H1 (cell line): ENCODE data around the genes ITGA1, MCIDAS and DDX4.

DNA sequence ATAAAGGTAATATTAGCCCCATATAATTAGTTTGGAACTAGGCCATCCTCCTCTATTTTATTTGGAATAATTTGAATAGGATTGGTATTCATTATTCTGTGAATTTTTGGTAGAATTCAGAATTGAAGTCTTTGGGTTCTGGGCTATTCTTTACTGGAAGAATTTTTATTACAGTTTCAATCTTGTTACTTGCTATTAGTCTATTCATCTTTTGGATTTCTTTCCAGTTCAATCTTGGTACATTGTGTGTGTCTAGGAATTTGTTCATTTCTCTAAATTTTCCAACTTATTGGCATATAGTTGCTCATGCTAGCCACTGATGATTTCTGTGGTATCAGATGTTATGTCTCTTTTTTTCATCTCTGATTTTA lies 317.8 kb downstream of the NNT start:
CAGE:
- cytosol, long polyA plus RNA, result no peak
- long polyA plus RNA, result no peak
- nucleus, long polyA plus RNA, result no peak

- RRBS, result no CpG with 5 or more reads among the region's 10 CpGs
CAGE:
- cytosol, long polyA plus RNA, result no peak
- long polyA plus RNA, result no peak
- nucleus, long polyA plus RNA, result no peak
Observed at GRCh38 chr5:50665581-50666224, 734 bp upstream of the PARP8 start.

DNA sequence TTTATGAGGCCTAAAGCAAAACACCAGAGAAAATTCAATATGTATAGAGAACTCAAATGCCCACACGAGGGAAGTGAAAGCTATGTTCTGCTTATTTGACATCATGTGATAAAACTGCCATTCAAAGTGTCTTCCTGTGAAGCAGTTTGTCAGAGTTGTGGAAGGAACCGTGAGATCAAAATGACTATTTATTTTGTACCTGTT lies 190.3 kb downstream of the PARP8 start:
- RRBS, result no CpG with 5 or more reads among the region's 2 CpGs
CAGE:
- cytosol, long polyA plus RNA, result no peak
- long polyA plus RNA, result no peak
- nucleus, long polyA plus RNA, result no peak

- RRBS, result no CpG with 5 or more reads among the region's 11 CpGs
CAGE:
- cytosol, long polyA plus RNA, result no peak
- long polyA plus RNA, result no peak
- nucleus, long polyA plus RNA, result no peak
Observed at GRCh38 chr5:51381676-51382065, 1.6 kb upstream of the ISL1 start.

DNA sequence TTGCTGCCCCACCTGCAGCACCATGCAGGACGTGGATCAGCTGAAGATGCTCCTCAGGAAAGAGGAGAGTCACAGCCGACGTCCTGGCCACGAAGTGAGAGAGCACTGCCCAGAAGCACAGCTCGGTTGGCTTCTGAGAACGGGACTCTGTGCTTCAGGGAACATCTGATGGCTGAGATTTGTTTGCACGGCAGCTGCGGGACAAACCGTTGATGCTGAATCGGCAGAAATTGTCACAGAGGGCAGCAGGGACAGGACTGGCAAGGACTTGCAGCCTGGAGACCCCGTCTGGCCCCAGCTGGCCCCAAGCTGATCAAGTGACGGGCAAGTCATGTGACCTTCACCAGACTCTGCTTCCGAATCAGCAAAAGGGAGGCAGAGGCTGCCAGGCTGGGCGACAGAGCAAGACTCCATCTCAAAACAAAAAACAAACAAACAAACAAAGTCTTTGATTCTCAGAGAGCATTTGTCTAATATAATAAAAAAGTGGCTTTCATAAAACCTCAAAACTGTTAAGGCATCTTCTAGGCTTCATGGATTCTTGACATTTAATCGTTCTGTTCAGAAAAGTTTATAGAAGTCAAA lies 118.9 kb upstream of the ITGA1 start:
- RRBS, result no CpG with 5 or more reads among the region's 15 CpGs
CAGE:
- cytosol, long polyA plus RNA, result no peak
- long polyA plus RNA, result no peak
- nucleus, long polyA plus RNA, result no peak

DNA sequence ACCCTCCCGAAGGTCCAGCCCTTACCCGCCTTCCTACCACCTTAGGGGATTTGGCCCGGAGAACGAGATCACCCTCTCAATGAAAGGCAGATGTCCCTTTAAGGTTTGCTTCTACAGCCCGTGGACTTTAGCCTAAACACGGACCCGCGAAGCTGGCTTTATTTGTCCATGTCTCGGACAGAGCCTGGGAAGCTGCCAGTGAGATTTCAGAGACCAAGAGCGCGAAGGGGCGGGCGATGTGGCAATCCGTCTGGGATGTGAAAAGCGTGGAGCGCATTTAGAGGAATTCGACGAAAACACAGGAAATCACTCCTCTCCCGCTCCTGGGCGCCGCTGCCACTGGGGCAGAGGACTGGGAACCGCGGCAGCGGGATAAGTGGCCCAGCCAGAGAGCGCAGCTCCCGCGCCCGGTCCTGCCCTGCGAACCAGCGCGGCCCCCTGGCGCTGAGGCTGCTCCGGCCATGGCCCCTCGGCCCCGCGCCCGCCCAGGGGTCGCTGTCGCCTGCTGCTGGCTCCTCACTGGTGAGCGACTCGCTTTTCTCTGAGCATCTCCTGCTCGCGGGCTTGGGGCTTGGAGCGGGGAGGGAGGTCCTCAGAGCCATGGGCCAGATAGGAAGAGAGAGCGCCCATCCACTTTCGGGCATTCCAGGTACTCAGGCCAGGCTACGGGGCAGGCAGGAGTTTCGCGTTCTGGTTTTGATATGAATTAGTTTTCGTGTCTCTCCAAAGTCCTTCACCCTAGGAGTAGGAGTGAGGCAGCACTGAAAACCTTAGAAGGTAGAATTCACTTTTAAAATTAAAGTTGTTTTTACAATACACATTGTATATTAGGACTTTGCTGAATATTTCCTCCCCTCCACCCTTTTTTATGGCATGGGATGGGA lies at the start of gene ITGA1:
Gene ITGA1 (plus strand): TSS at position 24 of the 884 bp plus-strand sequence.
- RRBS, result 1% methylated on average over 6 of the region's 50 CpGs
CAGE:
- cytosol, long polyA plus RNA, result start-site peak on the plus strand centred at position 77 of the sequence, 40 bp wide, 76 reads
- long polyA plus RNA, result start-site peak on the plus strand centred at position 64 of the sequence, 25 bp wide, 80 and 70 reads in 2 replicates
- nucleus, long polyA plus RNA, result start-site peak on the plus strand centred at position 69 of the sequence, 22 bp wide, 118 reads

DNA sequence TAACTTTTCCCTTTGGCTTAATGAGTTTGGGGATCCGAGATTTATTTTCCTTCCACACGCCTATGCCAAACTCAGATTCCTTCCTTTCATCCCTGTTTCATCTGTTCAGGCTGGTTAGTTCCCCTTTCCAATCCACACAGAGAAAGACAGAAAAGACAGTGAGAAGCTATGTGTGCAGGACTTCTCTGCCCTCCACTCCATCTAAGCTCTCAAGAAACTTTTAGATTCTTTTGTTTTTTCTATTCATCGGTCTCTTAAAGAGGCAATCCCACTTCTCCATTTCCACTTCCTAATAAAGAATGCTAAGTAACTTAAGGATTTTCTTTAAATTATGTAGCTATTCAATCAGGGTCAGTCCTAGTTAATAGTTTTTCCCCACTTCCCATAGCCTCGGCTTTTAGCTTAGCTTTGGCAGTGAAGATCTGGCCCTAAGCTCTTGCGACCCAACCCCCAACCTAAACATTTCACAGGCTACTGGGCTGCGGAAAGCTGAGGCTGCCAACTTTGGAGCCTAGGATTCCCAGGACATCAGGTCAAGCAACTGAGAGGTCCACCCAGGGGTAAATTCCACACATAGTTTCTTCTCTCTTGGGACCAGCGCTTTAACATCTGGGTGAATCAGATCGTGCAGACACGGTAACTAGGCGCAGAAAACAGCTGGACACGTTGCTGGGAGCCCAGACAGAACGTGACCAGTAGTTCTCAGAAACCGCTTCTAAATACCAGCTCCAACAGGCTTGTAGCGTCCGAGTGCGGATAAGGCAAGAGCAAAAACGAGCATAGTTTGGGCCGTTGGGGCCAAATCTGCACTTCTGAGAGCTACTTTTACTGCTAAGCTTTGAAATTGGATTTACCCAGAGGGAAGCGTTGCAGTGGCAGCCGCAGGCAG lies 11.5 kb downstream of the ITGA1 start:
- RRBS, result no CpG with 5 or more reads among the region's 20 CpGs
CAGE:
- cytosol, long polyA plus RNA, result no peak
- long polyA plus RNA, result no peak
- nucleus, long polyA plus RNA, result no peak

- RRBS, result no CpG with 5 or more reads among the region's 3 CpGs
CAGE:
- cytosol, long polyA plus RNA, result no peak
- long polyA plus RNA, result no peak
- nucleus, long polyA plus RNA, result no peak
Observed at GRCh38 chr5:52892204-52892655, 96.9 kb upstream of the ITGA2 start.

DNA sequence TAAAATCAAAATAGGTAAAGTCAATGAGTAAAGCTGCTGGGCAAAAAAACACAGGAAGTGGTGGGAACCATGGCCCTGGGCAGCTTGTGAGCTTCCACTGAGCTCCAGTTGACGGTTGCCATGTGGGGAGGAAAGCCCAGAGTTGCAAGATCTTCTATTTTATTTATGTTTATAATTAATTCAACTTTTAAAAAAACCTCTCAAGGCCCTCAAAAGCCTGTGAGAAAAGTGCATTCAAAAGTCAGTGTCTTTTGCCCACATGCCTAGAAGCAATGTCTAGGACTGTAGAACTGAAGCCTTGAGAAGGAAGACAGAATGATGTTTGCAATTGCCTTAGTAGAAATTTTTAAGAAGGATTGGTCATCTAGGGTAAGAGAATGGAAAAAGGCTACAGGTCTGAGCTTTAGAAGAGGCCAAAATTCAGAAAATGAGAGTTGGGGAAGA lies 81.4 kb upstream of the ITGA2 start:
- RRBS, result no CpG with 5 or more reads among the region's 1 CpG
CAGE:
- cytosol, long polyA plus RNA, result no peak
- long polyA plus RNA, result no peak
- nucleus, long polyA plus RNA, result no peak

- RRBS, result no CpG with 5 or more reads among the region's 33 CpGs
CAGE:
- cytosol, long polyA plus RNA, result start-site peak on the minus strand at chr5:53483007-53483085, 12 reads
- long polyA plus RNA, result no peak
- nucleus, long polyA plus RNA, result start-site peak on the minus strand at chr5:53482992-53483081, 15 reads
Observed at GRCh38 chr5:53482777-53483914, 2.7 kb downstream of the FST start.

- RRBS, result no CpG with 5 or more reads among the region's 7 CpGs
CAGE:
- cytosol, long polyA plus RNA, result no peak
- long polyA plus RNA, result no peak
- nucleus, long polyA plus RNA, result no peak
Observed at GRCh38 chr5:54007860-54008960, 302.2 kb downstream of the ARL15 start.

- RRBS, result no CpG with 5 or more reads among the region's 6 CpGs
CAGE:
- cytosol, long polyA plus RNA, result no peak
- long polyA plus RNA, result no peak
- nucleus, long polyA plus RNA, result no peak
Observed at GRCh38 chr5:54094830-54095704, 215.3 kb downstream of the ARL15 start.

GRCh38 chr5:54136856-54137406 lies 173.4 kb downstream of the ARL15 start:
- RRBS, result no CpG with 5 or more reads among the region's 3 CpGs
CAGE:
- cytosol, long polyA plus RNA, result no peak
- long polyA plus RNA, result no peak
- nucleus, long polyA plus RNA, result no peak

GRCh38 chr5:54526470-54527281 lies 9.1 kb downstream of the SNX18 start:
- RRBS, result no CpG with 5 or more reads among the region's 6 CpGs
CAGE:
- cytosol, long polyA plus RNA, result no peak
- long polyA plus RNA, result no peak
- nucleus, long polyA plus RNA, result no peak

DNA sequence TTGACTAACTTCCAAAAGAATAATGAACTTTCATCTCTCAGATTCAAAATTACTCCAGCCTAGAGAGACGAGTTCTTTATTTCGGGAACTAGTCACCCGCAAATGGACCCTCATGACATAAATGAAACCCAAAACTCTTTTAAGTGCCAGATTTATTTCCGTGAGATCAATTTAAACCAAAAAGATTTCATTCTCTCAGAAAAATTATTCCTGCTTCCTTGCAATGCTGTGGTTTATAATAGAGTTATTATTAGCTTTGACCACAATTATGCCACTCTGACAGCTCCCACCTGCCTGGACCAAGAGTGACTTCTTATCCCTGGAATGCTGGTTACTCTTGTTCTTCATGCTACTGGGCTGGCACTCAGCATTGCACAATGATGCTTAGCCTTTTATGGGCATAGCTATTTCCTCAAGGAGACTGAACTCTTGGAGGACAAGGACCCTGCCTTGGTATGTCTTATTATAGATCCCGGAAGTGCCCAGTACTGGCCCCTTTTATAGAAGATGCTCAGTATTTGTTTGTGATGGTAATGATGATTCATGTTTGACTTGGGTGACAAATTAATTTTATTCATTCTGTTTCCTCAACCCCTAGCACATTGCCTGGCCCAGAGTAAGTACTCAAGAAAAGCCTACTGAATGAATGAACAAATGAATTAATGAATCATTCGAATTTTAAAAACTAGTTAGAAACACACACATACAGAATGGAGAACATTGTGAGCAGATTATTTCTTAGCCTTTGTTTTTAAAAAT lies 183.6 kb downstream of the SNX18 start:
- RRBS, result no CpG with 5 or more reads among the region's 6 CpGs
CAGE:
- cytosol, long polyA plus RNA, result no peak
- long polyA plus RNA, result no peak
- nucleus, long polyA plus RNA, result no peak

DNA sequence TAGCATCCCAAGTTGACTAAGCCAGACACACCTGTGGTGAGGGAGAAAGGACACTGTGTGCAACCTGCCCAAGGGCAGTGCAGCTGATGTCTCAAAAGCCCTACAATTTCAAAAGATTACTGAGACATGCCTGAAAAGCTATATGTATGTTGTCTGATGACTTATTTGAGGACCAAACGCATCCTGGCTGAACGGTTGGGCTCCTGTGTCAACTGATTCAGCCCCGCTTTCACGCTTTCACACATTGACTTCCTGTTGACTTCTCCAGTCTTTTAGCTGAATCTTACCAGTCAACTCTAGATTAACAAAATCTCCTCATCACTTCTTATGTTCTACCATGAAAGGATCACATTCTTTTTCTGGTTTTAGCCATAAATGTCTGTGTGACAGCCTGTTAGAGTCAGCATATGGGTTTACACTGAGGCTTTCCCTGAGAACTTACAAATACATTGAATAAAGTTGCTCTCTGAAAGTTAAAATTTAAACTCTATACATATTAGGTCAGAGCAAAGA lies 13.4 kb downstream of the GZMK start:
- RRBS, result no CpG with 5 or more reads among the region's 4 CpGs
CAGE:
- cytosol, long polyA plus RNA, result no peak
- long polyA plus RNA, result no peak
- nucleus, long polyA plus RNA, result no peak

- RRBS, result 1% methylated on average over 58 of the region's 121 CpGs
CAGE:
- cytosol, long polyA plus RNA, result no peak
- long polyA plus RNA, result no peak
- nucleus, long polyA plus RNA, result no peak
Observed at GRCh38 chr5:55226255-55227514, at the start of gene MCIDAS. TSS of gene MCIDAS (minus strand) at chr5:55227315.

DNA sequence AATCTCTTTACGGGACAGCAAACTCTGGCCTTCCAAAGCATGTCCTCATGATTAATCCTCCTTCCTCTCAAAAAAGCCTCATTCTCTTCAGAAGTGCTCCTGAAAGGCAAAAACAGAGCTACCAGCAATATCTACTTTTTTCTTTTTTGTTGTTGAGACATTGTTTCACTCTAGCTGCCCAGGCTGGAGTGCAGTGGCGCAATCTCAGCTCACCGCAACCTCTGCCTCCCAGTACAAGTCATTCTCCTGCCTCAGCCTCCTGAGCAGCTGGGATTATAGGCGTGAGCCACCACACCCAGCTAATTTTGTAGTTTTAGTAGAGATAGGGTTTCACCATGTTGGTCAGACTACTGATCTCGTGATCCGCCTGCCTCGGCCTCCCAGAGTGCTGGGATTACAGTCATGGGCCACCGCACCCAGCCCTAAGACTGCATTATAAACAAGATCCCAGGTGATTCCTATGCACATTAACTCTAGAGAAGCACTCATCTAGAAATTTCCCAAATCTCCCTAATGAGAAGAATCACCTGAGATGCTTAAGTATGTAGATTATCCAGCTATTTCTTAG lies 17.0 kb downstream of the PLPP1 start:
- RRBS, result no CpG with 5 or more reads among the region's 8 CpGs
CAGE:
- cytosol, long polyA plus RNA, result no peak
- long polyA plus RNA, result no peak
- nucleus, long polyA plus RNA, result no peak

GRCh38 chr5:55594495-55594805 lies 59.7 kb upstream of the PLPP1 start:
- RRBS, result no CpG with 5 or more reads among the region's 1 CpG
CAGE:
- cytosol, long polyA plus RNA, result no peak
- long polyA plus RNA, result no peak
- nucleus, long polyA plus RNA, result no peak

- RRBS, result no CpG with 5 or more reads among the region's 33 CpGs
CAGE:
- cytosol, long polyA plus RNA, result no peak
- long polyA plus RNA, result no peak
- nucleus, long polyA plus RNA, result no peak
Observed at GRCh38 chr5:55737717-55738152, at the start of gene DDX4. TSS of gene DDX4 (plus strand) at chr5:55738061.